Mesenchymal stem cell of adipose (primary cell): ENCODE results near the genes NAMPT and PRKAR2B.

GRCh38 chr7:105090925-105091558, 77.0 kb downstream of the KMT2E start:
- CAGE, long polyA plus RNA, result no peak

GRCh38 chr7:105600702-105601112, 19.4 kb upstream of the EFCAB10 start:
- CAGE, long polyA plus RNA, result no peak

- CAGE, long polyA plus RNA, result no peak
Observed at GRCh38 chr7:105639664-105640534, 58.6 kb upstream of the EFCAB10 start.

DNA sequence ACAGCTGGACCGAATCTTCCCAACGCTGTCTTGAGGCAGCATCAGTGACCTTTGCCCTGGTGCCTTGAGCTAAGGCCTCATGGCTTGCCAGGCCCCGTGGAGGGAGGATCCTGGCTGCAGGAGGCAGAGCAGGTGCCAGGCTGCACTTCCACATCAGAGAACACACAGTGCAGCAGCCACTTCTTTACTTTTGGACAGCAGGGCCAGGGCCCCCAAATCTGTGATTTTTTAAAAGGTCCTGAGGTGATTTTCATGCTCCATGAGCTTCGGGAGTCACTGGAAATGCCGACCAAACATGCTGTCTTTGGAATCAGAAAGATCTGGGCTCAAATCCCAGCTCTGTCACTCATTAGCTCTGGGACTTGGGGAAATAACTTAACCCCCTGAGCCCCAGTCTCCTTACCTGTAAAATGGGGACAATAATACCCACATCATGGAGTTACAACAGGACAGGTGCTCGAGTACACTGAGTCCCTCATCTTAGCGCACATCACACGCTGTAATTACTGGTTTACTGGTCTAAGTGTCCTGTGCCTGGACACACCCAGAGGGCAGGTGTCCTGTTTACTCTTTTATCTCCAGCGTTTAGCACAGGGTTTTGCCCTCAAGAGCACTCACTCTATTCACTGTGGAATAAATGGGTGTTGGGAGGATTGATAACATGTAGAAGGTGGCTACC, 95.8 kb upstream of the EFCAB10 start:
- CAGE, long polyA plus RNA, result no peak

- CAGE, long polyA plus RNA, result no peak
Observed at GRCh38 chr7:105690972-105691519, 109.8 kb upstream of the EFCAB10 start.

GRCh38 chr7:105723441-105724098, 142.3 kb upstream of the EFCAB10 start:
- CAGE, long polyA plus RNA, result no peak

DNA sequence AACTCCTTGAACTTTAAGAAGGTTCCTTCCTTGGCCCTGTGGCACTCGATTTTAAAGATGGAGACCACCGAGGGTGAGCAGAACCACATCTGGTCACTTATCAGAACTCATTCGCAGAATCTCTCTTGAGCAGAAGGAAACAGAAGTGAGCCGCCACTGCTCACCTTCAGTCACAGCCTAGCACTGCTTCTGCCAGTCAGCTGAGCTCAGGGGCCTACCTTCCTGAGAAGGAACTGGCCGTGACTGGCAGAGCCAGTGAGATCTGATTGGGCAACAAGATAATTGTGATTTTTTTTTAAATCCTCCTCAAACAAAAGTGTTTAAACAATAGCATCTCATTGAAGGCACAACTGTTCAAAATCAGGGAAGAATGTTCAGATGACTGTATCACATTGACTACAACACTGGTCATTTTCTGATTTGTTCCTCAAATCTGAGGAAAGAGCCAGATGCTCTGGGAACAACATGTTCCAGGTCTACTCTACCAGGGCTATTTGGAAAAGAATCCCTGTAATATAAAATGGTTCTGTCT, 2.7 kb upstream of the SYPL1 start:
- CAGE, long polyA plus RNA, result no peak

DNA sequence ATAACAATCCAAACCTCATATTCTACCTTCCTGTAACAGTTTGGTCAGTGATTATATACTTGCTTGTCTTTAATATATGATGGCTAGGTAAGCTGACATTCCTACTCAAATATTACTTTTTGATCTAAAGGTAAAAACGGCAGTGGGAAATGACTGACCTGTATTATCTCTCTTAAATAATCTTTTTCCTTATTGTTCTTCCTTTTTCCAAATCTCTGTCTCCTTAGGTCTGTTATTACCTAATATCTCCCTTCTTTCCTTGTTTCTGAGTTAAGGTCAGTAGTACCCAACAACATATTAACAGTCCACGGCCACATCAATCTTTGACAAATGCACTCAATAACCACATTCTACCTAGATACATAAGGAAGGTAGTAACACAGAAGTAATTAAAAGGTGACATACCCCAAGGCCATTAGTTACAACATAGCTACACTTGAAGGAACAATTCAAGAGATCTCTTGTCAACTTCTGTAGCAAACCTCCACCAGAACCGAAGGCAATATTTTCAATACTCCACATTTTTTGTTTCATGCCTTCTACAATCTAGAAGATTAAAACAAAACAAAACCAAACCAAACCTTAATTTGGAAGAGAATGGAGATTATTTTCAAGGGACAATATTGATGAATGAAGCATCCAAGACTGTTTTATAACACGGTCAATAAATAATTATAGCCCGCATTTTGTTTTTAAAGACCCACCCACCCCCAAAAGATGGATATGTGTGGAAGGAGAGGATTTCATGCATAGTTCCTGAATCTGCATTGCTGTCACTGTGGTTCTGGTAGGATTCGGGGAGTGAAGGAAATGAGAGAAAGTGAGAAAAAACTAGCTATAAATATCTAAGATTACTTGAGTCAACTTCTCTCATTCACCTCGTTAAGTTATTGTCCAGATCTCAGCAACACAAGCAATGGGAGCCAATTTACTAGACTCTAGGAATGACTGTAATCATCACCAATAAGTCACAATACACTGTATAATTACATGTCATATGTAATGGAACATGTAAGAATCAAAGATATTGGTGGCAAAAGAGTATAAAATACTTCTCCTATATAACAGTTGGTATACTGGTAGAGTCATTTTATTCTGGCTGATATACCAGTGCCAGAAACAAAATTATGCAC, 30.5 kb downstream of the NAMPT start:
- CAGE, long polyA plus RNA, result no peak

GRCh38 chr7:106277360-106277784, 7.4 kb downstream of the NAMPT start:
- CAGE, long polyA plus RNA, result no peak

DNA sequence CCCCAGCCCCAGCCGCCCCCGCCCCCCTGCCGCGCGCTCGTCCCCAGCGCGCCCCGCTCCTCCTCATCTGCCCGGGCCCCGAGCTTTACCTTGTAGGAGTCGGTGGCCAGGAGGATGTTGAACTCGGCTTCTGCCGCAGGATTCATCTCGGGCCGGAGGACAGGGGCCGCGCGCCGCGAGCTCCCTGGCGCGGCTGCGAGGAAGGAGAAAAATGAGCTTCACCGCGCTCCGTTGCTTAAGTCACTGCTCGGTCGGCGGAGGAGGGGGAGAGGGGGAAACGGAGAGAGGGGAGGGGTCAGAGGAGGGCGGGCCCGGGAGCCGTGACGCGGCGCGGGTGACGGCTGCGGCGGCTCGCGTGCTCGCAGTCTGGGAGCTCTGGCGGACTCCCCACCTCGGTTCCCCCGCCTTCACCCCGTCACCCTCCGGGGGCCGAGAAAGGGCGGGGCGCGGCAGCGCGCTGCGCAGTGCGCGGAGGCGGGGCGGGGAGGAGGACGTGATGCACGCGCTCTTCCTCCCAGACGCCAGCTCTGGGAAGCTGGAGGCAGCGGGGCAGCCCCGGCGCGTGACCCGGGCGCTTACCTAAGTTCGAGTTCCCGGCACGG, at the start of gene NAMPT:
Gene NAMPT, minus strand, starts transcription at position 245 of the 602 bp plus-strand sequence.
- CAGE, long polyA plus RNA, result no peak

DNA sequence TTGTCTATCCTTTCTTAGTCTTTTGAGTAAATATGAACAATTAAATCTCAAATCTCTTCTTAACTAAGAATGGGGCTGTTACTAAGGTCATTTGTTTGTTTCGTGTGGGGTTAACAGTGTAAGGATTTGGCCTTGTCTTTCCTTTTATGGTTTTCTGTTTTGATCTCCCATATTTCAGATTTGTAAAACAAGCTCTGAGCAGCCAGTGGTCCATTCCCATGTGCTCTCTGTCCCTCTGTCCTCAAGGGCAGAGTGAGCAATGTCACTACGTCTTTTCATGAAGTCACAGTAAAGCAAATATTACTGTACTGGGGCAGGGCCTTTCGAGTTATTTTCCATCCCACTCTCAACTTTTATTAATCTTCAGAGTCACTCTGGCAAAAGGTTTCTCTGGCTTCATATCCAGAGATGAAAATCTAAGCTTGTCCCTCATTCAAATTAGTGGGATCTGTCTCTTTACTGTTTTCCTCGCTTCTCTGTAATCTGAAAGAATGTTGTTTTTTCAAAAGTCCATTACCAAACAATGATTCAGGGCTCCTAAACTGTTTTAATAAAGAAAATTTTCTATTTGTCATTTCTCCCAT, 41.9 kb upstream of the NAMPT start:
- CAGE, long polyA plus RNA, result no peak

DNA sequence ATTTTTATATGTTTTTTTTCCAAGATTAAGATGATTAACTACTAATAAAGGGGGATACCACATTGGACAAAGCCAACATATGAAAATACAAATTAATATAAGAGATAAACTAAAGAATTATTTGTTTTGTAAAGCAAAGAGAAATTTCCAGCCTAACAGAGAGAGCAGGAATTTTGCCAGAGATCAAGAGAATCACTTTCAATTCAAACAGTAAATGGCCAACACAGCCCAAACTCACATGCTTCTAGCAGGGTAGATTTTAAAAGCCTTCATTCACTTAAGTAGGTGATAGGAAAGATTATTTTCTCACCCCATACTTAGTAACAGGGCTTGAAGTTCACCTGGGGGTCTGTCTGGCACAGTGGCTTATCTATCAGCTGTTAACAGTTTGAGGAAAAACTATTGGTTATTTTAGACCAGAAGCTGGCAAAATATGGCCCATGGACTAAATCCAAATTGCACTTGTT, 129.4 kb upstream of the NAMPT start:
- CAGE, long polyA plus RNA, result no peak

GRCh38 chr7:106460436-106461395, 175.9 kb upstream of the NAMPT start:
- CAGE, long polyA plus RNA, result no peak

- CAGE, long polyA plus RNA, result no peak
Observed at GRCh38 chr7:106485869-106486956, 174.7 kb downstream of the CCDC71L start.

DNA sequence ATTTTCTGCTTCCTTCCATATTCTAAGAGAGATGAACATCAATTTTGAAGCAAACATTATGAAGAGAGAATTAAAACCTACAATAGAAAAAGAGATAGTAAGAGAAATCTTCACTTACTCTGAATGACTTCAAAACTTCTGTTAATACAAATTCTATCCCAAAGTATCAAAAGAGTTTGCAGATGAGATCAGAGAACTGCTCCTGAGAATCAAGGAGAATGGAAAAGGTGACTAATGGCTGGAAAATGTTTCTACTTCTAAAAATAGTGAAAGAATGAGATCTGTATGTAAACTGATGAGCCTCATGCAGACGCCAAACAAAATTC, 95.1 kb upstream of the PIK3CG start:
- CAGE, long polyA plus RNA, result no peak

DNA sequence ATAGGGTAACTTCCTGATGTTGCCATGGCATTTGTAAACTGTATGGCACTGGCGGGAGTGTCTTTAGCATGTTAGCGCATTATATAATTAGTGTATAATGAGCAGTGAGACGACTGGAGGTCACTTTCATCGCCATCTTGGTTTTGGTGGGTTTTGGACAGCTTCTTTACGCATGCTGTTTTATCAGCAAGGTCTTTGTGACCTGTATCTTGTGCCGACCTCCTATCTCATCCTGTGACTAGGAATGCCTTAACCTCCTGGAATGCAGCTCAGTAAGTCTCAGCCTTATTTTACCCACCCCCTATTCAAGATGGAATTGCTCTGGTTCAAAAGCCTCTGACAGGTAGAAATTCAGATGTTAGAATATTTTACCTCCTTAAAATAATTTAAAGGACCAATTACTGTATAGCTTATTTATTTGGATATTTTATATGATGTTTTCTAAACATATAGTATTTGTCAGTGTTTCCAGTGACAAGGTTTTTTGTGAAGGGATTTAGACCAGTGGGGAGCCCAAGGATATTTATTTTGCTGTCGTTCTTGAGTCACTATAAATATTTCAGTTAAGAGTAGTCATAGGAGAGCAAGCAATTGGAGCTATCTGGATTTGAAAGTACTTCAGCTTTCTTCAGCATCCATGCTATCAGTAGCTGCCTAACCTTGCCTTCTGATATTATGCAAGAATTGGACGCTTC, 90.0 kb upstream of the PIK3CG start:
- CAGE, long polyA plus RNA, result no peak

- CAGE, long polyA plus RNA, result no peak
Observed at GRCh38 chr7:106779831-106780373, 85.2 kb upstream of the PIK3CG start.

DNA sequence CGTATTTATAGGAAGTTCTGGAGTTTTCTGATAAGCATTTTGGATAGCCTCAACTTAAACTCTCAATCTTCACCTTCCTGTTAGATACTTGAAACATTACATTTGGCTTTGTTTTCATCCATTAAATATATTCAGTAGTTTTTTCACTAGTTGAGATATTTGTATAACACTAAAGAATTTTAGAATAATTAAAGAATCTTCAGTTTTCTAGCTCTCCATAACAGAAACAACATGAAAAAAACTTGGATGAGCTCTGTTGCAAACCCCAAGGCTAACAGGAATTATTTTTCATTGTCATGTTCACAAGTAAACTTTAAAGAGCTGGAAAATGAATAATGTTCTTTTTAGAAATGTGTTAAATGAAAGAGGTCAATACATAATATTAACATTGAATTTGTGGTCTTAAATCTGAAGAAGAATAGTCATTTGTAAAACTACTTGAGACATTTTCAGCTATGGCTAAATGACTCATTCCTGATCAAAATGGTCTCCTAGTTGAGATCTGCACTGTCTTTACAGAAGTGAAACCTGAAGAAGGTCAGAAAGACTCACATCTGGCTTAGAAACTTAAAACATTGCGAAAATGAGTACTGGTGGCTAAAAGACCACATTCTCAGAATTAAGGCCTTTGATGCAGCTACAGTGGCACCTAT, 5.8 kb downstream of the PIK3CG start:
- CAGE, long polyA plus RNA, result no peak

- CAGE, long polyA plus RNA, result no peak
Observed at GRCh38 chr7:106871832-106872848, 7.1 kb downstream of the PIK3CG start.

GRCh38 chr7:107044264-107045252, at the start of gene PRKAR2B:
Gene PRKAR2B (plus strand): TSS chr7:107044705.
- CAGE, long polyA plus RNA, result no peak